Hepatocyte (in vitro differentiated cells and primary cell): ENCODE measurements around the genes KASH5, FLT3LG and FUZ.

- RAMPAGE, long total RNA = no peak
- RRBS = no CpG with 5 or more reads among the region's 12 CpGs
Measured at GRCh38 chr19:49217193-49217868, 59.7 kb downstream of the TRPM4 start.

- RAMPAGE, long total RNA = no peak
- RRBS = no CpG with 5 or more reads among the region's 7 CpGs
Measured at GRCh38 chr19:49301126-49301661, 23.8 kb downstream of the SLC6A16 start.

DNA sequence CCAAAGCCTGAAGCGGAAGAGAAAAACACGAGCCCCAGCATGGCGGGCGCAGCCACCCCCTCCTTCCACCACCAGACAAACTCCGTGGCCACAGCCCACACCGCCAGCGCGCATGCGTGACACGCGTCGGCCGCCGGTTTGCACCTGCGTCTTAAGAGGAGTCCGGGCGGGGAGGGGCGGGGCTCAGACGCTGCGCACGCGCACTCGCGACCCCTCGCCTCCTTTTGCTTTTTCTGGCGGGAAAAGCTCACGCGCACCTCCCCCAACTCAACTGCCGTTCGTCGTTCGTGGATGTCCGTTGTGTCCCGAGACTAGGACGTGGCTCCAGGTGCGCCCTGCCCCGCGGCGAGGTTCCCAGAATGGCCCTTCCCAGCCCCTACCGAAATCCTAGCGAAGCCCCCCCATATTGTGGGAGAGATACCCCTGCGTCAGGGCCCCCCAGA lies at the start of gene KASH5:
TSS of gene KASH5 (plus strand) at position 250 of the 443 bp plus-strand sequence.
- RAMPAGE, long total RNA = no peak
- RRBS = no CpG with 5 or more reads among the region's 42 CpGs

DNA sequence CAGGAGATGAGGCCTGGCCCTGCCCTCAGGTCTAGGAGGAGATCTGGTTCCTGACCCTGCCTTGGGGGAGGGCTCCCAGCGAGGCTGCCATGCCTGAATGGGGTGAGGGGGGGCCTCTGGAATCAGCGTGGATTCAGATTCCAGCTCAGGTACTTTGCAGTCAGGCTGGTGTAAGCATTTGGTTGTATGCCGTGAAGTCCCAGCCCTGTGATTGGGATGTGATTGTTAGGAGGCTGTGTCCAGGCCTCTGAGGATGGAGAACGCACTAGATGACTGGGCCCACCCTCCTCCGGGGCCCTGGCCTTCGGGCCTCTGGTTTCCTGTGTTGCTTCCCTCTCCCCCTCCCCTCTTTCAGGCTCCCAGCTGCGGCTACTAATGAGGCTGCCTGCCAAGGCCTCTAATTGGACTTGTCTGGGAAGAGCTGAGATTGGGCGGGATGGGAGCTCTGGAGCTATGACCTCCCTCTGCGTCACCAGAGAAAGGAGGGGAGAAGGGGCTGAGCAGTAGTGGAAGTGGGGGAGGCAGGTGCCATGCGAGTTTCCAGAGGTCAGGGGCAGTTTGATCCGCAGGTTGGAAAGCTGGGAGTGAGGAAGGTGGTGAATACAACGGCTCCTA lies 10.0 kb downstream of the PTH2 start:
- RAMPAGE, long total RNA = no peak
- RRBS = no CpG with 5 or more reads among the region's 12 CpGs

- RAMPAGE, long total RNA = no peak
- RRBS = 4% methylated on average over 7 of the region's 22 CpGs
Measured at GRCh38 chr19:49426119-49426580, 962 bp downstream of the GFY start.

GRCh38 chr19:49455767-49456306 lies 2.8 kb downstream of the ALDH16A1 start:
- RAMPAGE, long total RNA = no peak
- RRBS = no CpG with 5 or more reads among the region's 6 CpGs

- RAMPAGE, long total RNA = no peak
- RRBS = 1% methylated on average over 7 of the region's 47 CpGs
Measured at GRCh38 chr19:49473680-49474892, at the start of gene FLT3LG. FLT3LG (plus strand) TSS chr19:49474215.

DNA sequence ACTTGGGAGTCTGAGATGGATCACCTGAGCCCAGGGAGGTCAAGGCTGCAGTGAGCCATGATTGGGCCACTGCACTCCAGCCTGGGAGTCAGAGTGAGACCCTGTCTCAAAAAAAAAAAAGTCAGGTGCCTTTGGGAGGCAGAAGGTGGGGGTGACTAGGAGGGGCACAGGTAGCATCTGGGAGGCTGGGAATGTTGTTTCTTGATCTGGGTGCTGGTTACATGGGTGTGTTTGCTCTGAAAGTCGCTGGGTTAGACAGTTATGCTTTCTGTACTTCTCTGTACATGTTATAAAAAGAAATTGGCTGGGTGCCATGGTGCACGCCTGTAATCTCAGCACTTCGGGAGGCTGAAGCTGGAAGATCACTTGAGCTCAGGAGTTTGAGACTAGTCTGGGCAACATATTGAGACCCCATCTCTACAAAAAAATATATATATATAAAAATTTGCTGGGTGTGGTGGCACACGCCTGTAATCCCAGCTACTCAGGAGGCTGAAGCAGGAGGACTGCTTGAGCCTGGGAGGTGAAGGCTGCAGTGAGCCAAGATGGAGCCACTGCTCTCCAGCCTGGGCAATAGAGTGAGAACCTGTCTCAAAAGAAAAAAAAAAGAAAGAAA lies 15.1 kb downstream of the NOSIP start:
- RAMPAGE, long total RNA = no peak
- RRBS = no CpG with 5 or more reads among the region's 4 CpGs

DNA sequence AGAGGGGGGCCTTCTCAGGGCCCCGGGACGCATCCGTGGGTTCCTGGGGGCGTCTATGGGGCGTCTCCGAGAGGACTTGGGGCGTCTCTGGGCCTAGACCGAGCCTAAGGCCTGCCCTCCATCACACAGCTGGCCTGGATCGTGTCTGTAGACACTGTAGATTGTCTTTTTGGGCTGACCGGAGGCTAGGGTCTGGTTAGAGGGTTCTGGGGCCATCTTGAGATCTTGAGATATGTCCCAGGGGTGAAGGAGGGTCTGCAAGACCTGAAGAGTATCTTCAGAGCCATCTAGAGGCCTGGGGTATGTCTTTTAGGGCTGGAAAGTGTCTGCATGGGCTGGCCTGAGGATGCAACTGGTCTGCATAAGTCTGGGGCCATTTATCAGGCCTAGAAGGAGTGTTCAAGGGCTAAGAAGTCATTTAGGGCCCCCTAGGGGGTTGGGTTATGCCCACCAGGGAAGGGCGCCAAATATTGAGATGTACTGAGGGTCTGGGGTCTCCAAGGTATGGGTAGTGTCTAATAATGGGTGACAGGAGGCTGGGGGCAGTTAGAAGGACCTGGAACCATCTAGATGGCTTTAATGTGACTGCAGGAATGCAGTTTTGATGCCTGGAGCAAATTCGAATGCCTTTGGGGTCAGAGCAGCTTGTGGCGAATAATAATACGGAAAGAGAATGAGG lies 537 bp downstream of the SCAF1 start:
- RAMPAGE, long total RNA = no peak
- RRBS = 5% methylated on average over 1 of the region's 14 CpGs

GRCh38 chr19:49678271-49678867 lies 1.3 kb downstream of the PRMT1 start:
- RAMPAGE, long total RNA = no peak
- RRBS = no CpG with 5 or more reads among the region's 10 CpGs

DNA sequence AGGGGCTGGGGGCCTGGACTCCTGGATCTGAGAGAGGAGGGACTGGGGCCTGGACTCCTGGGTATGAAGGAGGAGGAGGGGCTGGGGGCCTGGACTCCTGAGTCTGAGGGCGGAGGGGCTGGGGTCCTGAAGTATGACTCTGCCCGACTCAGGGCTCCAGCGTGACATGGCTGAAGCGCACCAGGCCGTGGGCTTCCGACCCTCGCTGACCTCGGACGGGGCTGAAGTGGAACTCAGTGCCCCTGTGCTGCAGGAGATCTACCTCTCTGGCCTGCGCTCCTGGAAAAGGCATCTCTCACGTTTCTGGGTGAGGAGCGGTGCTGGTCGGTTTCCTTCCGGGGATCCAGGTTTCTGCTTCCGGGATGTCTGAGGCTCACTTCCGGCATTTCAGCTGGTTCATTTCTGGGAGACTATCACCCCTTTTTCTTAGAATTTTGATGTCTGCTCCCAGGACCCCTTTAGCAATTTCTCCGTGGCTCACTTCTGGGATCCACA lies 1.2 kb downstream of the CPT1C start:
- RAMPAGE, long total RNA = no peak
- RRBS = no CpG with 5 or more reads among the region's 17 CpGs

DNA sequence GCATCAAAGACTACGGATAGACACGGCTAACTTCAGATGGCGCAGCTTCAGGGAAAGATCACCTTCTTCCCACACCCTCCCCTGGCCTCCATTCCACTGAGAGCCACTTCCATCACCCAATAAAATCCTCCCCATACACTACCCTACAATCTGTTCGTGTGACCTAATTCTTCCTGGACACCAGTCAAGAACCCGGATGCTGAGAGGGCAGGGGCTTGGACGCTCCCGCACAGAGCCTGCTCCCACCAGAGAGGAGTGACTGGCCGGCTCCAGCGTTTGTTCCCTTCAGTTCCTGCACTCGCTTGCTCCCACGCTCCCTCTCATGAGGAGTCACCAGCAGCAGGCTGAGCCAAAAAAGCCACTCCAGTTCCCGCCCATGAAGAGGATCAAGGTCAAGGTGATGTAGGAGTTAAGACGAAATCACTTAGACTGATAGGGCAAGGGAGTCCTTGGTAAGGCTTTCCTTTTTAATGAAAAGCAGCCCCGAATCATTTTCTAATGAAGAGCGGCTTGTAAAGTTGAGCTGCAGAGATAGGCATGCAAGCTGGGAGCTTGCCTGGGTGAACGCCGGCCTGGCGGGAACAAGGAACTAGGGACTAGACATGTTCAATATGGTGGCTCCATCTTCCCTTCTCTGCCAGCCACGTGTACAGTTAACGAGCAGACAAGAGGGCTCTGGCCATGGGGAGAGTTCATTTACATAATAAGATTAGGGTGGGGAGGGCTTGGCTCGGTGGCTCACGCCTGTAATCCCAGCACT lies 35.6 kb downstream of the TSKS start:
- RAMPAGE, long total RNA = no peak
- RRBS = 76% methylated on average over 3 of the region's 22 CpGs

DNA sequence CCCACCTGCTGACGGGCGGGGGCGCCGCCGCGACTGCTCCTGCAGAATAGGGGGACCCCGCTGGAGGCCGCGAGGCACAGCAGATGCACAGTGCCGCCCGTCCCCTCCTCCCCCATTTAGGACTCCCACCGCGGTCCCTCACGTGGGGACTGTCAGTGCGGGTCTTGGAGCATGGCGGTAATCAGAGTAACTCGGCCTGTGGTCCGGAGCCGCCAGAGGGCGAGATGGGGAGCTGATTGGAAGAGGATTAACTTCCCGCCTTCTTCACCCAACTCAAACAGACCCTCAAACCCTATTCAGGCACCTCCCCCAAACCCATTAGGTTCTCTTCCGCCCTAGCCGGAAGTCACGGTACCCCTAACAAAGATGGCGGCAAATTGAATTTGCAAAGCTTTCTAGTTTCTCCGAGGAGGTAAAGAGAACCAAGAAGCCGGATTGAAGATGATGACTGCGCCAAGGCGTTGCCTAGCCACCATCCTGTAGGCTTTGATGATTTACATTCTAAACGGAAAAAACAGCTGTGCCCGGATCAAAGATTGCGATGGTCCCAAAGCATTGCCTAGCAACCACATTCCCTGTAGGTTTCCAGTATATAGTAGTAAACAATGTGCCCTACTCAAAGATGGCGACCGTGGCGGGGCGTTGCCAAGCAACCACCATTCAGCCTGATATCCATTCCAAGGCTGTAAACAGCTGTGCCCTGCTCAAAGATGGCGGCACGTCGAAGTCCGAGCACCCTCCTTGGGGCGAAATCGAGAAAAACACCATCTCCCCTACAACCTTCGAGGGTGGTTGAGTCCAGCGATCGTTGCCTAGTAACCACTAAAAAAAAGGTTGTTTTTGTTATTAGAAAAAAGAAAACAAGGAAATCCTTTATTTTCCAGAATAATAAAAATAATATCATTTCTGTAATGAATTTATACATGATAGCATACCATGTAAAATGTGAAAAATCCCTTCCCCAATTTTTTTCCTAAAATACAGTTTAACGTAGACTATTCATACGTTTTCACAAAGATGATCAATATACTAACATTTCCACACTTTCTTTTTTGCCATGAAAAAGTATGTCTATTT lies at the start of gene FUZ:
TSS of gene FUZ (minus strand) at position 302 of the 1,077 bp plus-strand sequence.
- RAMPAGE, long total RNA = no peak
- RRBS = 1% methylated on average over 9 of the region's 47 CpGs

GRCh38 chr19:49850392-49851374 lies 16.7 kb downstream of the PNKP start:
- RAMPAGE, long total RNA = no peak
- RRBS = 1% methylated on average over 32 of the region's 109 CpGs

- RAMPAGE, long total RNA = no peak
- RRBS = no CpG with 5 or more reads among the region's 7 CpGs
Measured at GRCh38 chr19:49857650-49858007, 9.7 kb downstream of the PNKP start.

- RAMPAGE, long total RNA = no peak
- RRBS = no CpG with 5 or more reads among the region's 21 CpGs
Measured at GRCh38 chr19:49920718-49921402, 8.1 kb upstream of the ATF5 start.

GRCh38 chr19:49924629-49925153 lies 4.3 kb upstream of the ATF5 start:
- RAMPAGE, long total RNA = no peak
- RRBS = no CpG with 5 or more reads among the region's 16 CpGs

DNA sequence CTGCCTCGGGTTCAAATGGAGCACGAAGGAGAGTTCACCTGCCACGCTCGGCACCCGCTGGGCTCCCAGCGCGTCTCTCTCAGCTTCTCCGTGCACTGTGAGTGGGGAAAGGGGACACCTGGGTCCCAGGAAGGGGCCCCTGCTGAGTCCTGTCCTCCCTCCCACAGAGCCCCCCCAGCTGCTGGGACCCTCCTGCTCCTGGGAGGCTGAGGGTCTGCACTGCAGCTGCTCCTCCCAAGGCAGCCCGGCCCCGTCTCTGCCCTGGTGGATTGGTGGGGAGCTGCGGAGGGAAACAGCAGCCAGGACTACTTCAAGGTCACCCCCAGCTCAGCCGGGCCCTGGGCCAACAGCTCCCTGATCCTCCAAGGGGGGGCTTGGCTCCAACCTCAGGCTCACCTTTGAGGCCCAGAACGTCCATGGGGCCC lies 11.0 kb upstream of the SIGLEC11 start:
- RAMPAGE, long total RNA = no peak
- RRBS = 60% methylated on average over 2 of the region's 13 CpGs

DNA sequence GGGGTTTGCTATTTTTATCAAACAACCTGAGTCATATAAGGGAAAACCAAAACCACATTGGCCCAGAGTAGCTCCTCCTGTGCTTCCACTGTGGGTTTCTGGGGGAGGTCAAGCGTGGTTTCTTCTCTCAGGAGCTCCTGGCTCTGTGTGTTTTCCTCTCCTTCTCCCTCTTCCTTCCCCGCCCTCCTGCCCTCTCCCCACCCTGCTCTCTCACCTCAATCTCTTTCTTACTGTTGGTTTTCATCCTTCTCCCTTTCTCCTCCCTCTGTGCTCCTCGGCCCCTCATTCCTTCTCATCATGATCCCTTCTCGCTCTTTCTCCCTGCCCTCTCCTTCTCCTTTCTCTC lies 21.1 kb downstream of the VRK3 start:
- RAMPAGE, long total RNA = no peak
- RRBS = no CpG with 5 or more reads among the region's 4 CpGs

GRCh38 chr19:50167209-50167879 lies 4.3 kb upstream of the IZUMO2 start:
- RAMPAGE, long total RNA = no peak
- RRBS = no CpG with 5 or more reads among the region's 21 CpGs